Thyroid gland (tissue), 7 donors: ENCODE measurements around a stretch of chr19.

GRCh38 chr19:4979218-4979836, 10.4 kb downstream of the KDM4B start:
- PRO-cap, 2 experiments = no peak in any of the 2 experiments
- RAMPAGE, long total RNA, 5 experiments = no peak in any of the 5 experiments

- PRO-cap, 2 experiments = no peak in any of the 2 experiments
- RAMPAGE, long total RNA, 5 experiments = no peak in any of the 5 experiments
Observed at GRCh38 chr19:5048538-5049177, 79.7 kb downstream of the KDM4B start.

DNA sequence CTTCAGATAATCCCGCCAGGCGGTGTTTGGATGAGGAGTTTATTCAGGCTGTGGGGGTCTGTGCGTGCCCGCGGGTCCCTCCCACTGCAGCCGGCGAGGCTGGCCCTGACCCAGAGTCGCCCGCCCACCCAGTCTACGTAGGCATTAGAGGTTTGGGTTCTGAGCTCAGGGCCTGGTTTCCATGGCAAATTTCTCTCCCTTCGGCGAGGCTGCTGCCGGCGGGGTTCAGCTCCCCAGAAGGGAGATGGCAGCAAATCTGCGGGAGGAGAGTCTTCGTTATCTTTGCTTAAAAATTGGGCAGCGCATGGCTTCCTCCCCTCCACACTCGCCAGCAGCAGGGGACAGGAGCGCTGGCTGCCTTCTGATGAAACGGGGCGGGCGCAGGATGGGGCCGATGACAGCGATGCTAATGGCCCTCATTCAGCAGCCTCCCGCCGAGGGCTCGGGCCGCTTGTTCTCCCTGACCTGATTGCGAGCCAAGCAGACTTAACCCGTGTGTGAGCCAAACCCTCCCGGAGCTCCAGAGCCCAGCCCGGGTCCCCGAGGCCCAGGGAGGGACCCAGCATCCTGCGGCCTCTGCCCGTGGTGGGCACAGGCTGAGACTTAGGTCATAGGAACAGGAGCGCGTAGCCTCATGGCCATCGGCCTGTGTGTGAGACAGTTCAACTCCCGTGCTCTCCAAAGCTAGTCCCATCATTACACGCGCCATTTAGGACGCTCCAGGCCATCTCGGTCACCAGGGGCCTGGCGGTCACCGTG, 90.2 kb downstream of the KDM4B start:
- PRO-cap, 2 experiments = no peak in any of the 2 experiments
- RAMPAGE, long total RNA, 5 experiments = no peak in any of the 5 experiments

DNA sequence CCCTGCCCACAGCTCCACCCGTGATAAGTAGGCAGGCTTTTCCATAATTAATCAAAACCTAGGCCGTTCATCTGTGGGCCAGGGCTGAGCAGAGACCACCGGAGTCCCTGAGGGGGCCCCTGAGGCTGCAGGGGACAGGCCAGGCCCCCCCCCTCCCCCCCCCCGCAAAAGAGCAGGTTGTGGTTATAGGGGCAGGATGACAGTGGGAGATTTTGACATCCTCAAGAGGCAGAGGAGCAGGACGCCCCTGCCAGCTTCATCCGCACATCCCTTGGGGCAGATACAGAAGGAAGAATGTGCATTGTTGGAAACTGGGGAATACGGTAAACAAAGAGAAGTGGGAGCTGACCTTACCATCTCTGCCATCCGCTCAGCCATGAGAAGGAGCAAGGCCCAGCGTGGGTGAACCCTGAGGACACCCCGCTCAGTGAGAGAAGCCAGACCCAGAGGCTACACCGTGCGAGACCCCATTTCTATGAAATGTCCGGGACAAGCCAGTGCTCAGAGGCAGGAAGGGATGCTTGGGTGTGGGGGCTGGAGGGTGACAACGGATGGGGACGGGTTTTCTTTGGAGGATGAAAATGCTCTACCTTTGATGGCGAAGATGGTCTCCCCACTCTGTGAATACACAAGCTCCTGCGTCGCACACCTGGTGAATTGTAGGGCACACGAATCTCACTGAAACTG, 119.7 kb downstream of the KDM4B start:
- PRO-cap, 2 experiments = no peak in any of the 2 experiments
- RAMPAGE, long total RNA, 5 experiments = no peak in any of the 5 experiments

GRCh38 chr19:5093314-5093987, 124.5 kb downstream of the KDM4B start:
- PRO-cap, 2 experiments = no peak in any of the 2 experiments
- RAMPAGE, long total RNA, 5 experiments = no peak in any of the 5 experiments

- PRO-cap, 2 experiments = no peak in any of the 2 experiments
- RAMPAGE, long total RNA, 5 experiments = no peak in any of the 5 experiments
Observed at GRCh38 chr19:5150908-5151323, 182.0 kb downstream of the KDM4B start.

GRCh38 chr19:5188023-5188249, 152.7 kb downstream of the PTPRS start:
- PRO-cap, 2 experiments = no peak in any of the 2 experiments
- RAMPAGE, long total RNA, 5 experiments = no peak in any of the 5 experiments

GRCh38 chr19:5292686-5293101, 47.9 kb downstream of the PTPRS start:
- PRO-cap, 2 experiments = peak in 2 of 2 experiments; most common plus-strand start chr19:5292943 (in 2); most common minus-strand start chr19:5292770 (in 1)
- RAMPAGE, long total RNA, 5 experiments = no peak in any of the 5 experiments

GRCh38 chr19:5567497-5568353, 54.9 kb downstream of the SAFB2 start:
- PRO-cap, 2 experiments = no peak in any of the 2 experiments
- RAMPAGE, long total RNA, 5 experiments = no peak in any of the 5 experiments

DNA sequence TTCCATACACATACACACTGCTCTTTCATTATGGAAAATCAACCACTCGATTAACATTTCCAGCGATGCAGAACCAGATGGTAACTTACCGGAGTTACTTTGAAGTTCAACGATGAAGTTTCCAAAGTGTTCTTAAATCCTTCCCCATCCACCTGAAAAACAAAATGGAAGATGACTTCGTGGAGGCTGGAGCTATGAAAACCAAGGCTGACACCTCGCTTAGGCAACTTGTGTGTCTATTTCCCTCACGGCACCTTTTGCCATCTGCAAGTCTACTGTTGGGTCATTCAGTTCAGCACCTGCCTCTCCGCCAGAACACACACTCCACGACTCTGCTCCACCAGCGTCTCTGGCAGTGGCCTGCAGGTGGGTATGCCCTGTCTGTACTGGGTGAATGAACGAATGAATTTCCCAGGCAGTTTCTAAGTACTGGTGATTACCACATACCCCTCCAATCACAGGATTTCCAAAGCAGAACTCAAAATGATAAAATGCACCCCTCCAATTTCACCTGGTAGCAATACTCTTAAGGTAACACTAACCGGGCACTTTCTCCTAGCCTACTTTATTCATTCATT, 9.1 kb downstream of the SAFB2 start:
- PRO-cap, 2 experiments = no peak in any of the 2 experiments
- RAMPAGE, long total RNA, 5 experiments = no peak in any of the 5 experiments

DNA sequence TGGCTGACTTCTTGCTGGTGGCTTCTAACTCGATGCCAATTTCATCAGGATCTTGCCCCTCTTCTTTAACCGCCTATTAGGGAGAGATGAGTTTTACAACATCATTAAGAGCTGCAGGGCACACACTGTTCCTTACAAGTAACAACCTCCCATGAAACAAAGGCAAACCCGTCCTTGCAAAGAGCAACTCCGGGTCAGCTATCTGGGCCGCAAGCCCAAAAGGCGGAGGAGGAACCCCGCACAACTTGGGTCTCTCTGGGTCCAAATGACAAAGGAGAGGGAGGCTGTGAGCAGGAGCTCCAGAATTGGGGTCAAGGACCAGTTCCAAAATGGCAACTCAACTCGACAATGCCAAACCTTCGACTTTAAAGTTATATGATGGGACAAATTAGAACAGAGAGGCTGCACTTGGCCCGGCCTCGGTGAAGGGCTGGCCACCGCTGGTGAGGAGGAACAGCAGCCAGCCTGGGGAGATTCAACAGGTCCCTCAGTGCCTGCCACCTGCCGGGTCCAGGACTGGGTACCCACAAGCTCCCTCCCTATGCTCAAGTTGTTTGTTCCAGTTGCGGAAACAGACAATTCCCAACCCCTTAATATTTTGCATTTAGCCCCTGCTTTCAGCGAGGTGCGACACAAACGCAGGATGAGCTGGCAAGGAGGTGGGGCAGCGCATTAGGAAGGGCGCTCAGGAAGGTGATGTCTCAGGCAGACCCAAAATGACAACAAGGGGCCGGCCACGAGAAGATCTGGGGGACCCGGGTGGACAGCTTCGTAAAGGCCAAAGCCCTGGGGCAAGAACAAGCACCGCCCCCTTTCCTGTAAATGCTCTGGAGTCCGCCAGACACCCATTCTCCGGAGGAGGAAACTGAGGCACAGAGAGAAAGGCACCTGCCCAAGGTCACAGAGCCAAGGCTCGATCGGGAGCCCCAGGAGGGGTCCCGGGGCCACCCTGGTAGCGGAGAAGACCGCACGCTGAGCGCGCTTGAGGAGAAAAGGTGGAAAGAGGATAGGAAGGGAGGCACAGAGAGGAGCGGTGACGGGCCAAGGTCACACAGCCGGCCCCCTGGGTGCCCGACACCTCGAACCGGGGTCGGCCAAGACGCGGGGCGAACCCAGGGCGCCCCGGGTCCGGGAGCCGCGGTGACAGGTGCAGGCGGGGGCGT, 871 bp downstream of the SAFB2 start:
- PRO-cap, 2 experiments = peak in 1 of 2 experiments; most common plus-strand start position 633 of the sequence (in 1)
- RAMPAGE, long total RNA, 5 experiments = no peak in any of the 5 experiments

DNA sequence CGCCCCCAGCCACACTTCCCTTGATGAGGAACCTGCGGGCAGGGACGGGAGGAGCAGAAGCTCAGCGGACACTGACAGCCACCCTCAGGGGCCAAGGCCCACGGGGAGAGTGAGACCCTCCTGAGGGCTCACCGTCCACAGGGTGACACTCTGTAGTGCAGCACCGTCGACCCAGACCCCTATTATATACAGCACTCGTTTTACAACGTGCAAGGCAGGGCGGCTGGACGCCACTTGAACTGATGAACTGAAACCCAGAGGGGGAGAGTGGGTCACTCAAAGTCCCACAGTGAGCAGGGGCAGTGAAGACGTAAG, 627 bp downstream of the MICOS13 start:
- PRO-cap, 2 experiments = no peak in any of the 2 experiments
- RAMPAGE, long total RNA, 5 experiments = no peak in any of the 5 experiments

GRCh38 chr19:5695629-5695936, 5.5 kb downstream of the RPL36 start:
- PRO-cap, 2 experiments = no peak in any of the 2 experiments
- RAMPAGE, long total RNA, 5 experiments = no peak in any of the 5 experiments

GRCh38 chr19:5714016-5714565, 5.9 kb downstream of the LONP1 start:
- PRO-cap, 2 experiments = no peak in any of the 2 experiments
- RAMPAGE, long total RNA, 5 experiments = no peak in any of the 5 experiments

GRCh38 chr19:5803877-5804435, 911 bp upstream of the NRTN start:
- PRO-cap, 2 experiments = no peak in any of the 2 experiments
- RAMPAGE, long total RNA, 5 experiments = no peak in any of the 5 experiments

- PRO-cap, 2 experiments = no peak in any of the 2 experiments
- RAMPAGE, long total RNA, 5 experiments = no peak in any of the 5 experiments
Observed at GRCh38 chr19:5848624-5849053, 9.1 kb upstream of the FUT6 start.

- PRO-cap, 2 experiments = peak in 1 of 2 experiments; most common minus-strand start chr19:5926646 (in 1)
- RAMPAGE, long total RNA, 5 experiments = no peak in any of the 5 experiments
Observed at GRCh38 chr19:5926547-5927075, 12.6 kb downstream of the CAPS start.

DNA sequence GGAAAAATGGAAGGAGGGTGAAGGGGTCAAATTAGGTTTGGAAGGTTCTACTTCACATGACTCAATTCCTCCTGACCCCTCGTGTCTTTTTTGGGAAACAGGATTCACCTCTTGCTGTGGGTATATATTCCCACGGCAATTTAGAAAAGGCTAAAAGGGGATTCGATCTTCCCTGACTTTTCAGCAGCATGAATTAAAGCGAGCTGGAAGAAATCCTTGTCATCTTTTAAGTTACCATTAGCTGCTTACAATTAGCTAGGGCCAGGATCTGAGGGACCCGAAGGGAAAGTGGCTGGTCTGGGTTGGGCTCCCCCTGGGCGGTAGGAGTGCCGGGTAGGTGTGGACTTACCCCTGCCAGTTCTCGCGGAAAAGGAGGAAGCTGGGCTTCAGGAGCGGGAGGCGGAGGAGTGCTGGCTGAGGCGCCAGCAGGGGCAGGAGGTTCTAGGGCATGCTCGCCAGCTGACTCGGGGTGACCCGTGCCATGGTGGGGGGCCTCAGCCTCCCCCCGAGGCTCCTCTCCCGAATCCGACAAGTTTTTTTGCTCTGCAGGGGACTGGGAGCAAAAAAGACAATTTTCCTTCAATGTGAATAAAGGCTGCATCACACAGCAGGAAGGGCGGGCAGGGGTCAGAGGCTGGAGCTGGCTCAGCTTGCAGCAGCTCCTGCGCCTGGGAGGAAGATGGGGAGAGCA, 26.8 kb downstream of the RANBP3 start:
- PRO-cap, 2 experiments = no peak in any of the 2 experiments
- RAMPAGE, long total RNA, 5 experiments = no peak in any of the 5 experiments

- PRO-cap, 2 experiments = no peak in any of the 2 experiments
- RAMPAGE, long total RNA, 5 experiments = no peak in any of the 5 experiments
Observed at GRCh38 chr19:6056159-6056721, 54.1 kb downstream of the RFX2 start.

DNA sequence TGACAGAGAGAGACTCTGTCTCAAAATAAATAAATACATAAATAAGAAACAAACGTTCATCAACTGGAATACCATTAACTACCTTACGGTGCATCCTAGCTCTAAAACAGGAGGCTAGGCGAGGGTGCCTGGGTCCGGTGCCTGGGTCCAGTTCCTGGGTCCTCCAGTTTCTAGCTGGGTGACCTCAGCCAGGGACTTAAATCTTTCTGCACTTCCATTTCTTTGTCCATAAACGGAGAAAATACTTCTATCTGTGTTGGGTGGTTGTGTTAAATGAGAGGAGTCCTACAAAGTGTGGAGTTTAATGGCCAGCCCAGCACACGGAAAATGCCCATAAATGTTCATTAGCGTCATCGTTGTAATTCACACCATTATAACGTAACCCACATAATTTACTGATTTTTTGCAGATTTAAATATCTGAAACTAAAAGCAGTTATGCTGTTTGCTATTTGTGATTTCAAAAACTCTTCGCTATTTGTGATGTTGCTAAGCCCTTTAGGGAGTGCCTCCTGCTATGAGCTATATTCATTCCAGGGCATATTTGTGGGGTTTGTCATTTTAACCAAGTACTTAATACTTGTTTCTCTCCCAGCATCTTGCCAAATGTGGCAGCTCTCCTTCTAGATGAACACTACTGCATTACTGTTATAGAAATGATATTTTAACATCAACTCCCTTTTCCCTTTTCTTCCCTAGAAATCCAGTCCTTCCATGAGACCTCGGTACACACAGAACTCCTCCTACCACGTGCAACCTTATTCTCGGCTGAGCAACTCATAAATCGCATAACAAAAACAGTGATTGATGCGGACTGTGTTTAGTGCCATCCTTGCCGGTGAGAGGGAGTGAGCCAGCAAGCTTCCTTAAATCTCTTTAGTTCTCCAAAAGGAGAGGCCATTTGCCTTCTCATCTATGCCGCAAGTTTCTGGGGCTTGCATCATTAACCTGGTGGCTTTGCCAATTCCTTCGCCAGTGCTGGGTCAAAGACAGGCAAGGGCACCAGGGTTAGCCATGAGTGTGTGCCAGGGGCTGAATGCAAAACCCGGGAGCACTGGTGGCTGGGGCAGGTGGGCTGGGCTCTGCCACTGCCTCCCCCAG, 33.6 kb downstream of the RFX2 start:
- PRO-cap, 2 experiments = peak in 1 of 2 experiments; most common plus-strand start position 604 of the sequence (in 1)
- RAMPAGE, long total RNA, 5 experiments = no peak in any of the 5 experiments